Daoy (cell line): ENCODE data around the genes REXO5, SDR42E2 and CDR2.

- RAMPAGE, long total RNA = no peak
Measured at GRCh38 chr16:20693926-20694451, 3.5 kb downstream of the ACSM1 start.

DNA sequence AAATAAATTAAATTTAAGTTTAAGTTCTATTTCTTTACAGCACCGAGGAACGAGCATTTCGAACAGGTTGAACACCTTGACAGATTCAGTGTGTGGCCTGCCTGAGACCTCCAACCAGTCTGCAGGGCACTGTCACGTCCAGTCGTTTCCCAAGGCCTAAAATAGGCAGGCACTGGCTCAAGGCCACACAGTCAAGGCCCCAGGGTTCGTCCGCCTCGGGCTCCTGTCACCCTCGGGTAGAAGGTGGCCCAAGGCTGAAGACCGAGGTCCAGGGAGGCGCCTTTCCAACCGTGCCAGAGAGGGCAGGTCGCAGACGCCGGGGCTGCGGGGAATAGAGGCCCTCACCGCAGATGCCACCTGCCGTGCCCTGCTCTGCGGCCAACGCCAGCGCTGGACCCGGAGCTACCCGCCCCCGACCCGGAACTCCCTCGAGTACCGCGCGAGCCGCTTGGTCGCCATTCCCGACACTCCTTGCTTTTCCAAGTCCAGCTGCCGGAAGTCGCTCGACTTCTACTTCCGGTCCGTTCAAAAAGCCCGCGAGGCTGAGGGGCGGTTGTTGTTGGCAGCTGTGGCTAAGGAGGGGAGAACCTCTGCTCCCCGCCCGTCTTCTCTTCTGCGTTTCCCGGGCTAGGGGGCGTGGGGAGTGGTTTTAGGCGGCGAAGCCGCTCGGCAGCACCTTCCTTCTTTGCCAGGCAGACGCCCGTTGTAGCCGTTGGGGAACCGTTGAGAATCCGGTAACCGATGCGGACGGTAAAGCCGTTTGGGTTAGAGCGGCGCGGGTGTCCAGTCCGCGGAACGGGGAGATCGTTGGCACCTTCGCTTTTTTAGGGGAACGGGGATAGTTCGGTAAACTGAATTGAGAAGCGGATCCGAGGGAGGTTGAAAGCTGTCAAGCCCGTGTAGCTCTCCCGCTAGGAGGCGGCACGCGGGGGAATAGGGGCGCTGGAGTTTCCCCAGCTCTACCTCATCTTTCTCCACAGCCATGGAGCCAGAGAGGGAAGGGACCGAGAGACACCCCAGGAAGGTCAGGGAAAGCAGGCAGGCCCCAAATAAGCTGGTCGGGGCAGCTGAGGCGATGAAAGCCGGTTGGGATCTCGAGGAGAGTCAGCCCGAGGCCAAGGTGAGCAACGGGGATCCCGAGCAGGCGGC, at the start of gene REXO5:
Gene REXO5 (plus strand): TSS at position 556 of the 1,149 bp plus-strand sequence.
- RAMPAGE, long total RNA = no peak

GRCh38 chr16:20856713-20857497, 43.3 kb downstream of the DCUN1D3 start:
- RAMPAGE, long total RNA = no peak

DNA sequence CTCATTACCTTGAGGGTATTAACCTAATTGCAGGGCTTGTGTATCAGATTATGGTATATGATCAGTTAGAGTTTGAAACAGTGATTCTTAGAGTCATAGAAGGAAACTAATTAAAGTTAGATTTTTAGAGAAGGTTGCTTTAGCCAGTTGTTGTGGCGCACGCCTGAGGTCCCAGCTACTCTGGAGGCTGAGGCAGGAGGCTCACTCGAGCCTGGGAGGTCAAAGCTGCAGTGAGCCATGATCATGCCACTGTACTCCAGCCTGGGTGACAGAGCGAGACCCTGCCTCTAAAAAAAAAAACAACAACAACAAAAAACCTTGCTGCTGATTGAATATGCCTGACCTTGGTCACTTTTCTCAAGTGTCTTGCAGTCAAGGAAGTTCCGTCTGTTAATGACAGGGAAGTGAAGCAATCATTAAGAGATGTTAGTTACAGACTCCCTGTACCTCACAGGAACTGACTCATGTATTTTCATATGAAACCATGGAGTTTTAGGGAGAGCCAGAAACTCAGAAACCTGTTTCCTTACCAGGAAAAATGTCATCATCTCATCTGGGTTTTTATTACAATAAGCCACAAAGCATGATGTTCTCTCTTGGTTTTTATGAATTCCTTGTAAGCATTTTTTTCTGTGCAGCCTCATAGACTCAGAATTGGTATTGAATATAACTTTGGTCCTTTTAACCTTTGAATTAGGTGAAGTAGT, 10.1 kb downstream of the LYRM1 start:
- RAMPAGE, long total RNA = no peak

GRCh38 chr16:21363728-21364162, 85.7 kb upstream of the CRYM start:
- RAMPAGE, long total RNA = no peak

- RAMPAGE, long total RNA = no peak
Measured at GRCh38 chr16:21506725-21507502, 92.5 kb upstream of the METTL9 start.

DNA sequence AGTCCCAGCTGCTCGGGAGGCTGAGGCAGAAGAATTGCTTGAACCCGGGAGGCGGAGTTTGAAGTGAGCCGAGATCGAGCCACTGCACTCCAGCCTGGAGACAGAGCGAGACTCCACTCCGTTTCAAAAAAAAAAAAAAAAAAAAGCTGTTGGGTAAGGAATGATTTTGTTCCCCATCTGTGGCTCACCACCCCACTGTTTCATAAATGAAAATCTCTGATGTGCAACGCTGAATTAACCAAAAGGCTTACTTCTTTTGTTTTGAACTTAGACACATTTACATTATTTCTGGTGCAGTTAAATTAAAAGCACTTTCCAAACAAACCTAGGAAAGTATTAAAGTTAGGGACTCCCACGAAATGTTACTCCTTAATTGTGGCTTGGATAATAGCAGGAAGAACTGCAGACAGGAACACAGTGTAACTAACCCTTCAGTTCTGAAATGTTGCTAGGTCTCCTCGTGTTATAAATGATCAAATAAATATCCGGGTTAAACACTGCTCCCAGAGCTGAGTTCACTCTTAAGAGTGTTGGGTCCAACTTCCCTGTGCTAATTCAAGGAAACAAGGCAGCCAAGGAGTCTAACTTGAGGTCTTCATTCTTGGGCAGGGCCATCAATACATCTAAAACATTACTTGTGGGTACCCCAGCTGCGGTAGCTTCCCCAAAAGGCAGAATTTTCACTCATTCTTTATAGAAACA, 998 bp upstream of the METTL9 start:
- RAMPAGE, long total RNA = no peak

DNA sequence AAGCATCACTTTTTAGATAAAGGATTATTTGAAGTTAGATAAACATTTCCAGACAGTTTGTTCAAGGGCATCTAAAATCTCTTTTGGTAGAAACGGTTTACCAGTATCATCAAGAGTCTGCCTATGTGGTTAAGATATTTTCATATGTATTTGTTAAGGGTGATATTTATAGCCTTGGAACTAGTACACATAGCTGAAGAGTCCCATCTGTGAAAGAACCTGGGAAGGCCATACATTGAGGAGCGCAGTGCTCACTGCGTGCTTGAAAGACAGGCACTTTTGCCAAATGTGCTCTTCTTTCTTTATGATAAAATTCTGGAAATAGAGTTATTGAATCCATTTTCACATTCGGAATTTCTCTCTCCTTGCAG, 7.8 kb downstream of the IGSF6 start:
- RAMPAGE, long total RNA = no peak

DNA sequence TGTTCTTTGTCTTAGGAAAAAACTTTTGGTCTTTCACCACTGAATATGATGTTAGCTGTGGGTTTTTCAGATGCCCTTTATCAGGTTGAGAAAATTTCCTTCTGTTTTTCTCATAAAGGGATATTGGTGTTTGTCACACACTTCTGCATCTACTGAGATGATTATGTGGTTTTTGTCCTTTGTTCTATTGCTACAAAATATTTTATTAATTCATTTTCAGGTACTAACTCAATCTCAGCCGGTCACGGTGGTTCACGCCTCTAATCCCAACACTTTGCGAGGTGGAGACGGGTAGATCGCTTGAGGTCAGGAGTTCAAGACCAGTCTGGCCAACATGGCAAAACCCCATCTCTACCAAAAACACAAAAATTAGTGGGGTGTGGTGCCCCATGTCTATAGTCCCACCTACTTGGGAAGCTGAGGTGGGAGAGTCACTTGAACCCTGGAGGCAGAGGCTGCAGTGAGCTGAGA, 49.2 kb downstream of the NPIPB4 start:
- RAMPAGE, long total RNA = no peak

DNA sequence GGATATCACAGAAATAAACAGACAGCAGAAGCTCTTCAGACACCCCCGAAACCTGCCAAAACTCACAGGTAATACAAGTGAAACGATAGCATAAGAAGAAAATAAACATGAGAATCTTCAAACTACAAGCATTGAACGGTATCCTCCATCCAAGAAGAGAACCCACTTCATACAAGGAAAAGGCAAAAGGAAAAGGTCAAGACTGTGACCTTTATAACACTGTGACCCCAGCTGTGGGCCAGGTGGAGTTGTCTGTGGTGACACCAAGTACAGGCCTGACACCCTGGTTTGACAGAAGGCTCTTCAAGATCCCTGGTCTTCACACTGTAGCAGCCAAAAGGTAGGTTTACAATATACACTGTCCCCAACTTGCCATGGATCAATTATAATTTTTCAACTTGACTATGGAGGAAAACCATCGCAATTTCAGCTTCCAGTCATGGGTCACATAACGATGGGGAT, 22.0 kb downstream of the PDZD9 start:
- RAMPAGE, long total RNA = no peak

GRCh38 chr16:22008612-22009127, 759 bp downstream of the MOSMO start:
- RAMPAGE, long total RNA = no peak

- RAMPAGE, long total RNA = no peak
Measured at GRCh38 chr16:22162193-22162790, at the start of gene SDR42E2. SDR42E2 (plus strand) TSS chr16:22162506.

DNA sequence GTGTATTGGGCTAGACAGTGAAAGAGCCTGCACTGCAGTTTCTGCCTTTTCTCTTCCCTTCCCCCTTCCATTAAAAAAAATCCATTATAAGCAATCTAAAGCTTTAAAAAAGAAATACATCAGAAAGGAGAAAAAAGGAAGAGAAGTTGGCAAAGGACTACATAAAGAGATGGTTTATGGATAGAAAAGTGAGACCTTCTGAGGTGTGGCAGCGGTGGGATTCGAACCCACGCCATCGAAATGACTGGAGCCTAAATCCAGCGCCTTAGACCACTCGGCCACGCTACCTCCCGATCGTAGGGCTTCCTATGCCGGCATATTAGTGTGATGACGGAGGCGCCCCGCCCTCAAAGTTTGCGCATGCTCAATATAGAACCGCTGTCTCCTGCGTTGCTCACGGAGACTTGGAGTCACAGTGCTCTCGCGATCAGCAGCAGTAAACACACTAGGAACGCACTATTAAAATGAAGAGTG, 10.5 kb upstream of the EEF2K start:
- RAMPAGE, long total RNA = no peak

GRCh38 chr16:22195979-22196649, 10.0 kb upstream of the EEF2K start:
- RAMPAGE, long total RNA = no peak

DNA sequence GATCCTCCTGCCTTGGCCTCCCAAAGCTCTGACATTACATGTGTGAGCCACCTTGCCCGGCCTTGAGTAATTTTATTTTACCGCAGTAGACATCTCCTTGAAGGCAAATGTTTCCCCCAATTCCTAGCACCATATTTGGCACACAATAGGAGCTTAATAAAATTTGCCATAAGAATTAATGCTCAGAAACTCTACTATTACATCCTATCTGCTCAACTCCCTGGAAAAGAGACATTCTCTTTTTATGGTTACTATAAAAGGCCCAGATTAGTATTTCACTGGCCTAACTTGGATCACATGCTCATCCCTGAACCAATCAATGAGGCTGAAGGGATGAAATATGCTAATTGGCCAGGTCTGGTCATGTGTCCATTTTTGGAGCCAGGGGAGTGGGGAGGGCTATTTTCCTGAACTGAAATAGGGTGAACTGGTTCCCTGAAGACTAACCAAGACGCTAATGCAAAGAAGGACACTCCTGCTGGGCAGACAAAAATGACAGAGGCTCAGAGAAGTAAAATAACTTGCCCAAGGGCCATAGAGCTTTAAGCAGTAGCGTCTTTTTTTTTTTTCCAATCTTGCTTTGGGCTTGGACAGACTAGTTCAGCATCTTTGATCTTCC, 1.5 kb upstream of the EEF2K start:
- RAMPAGE, long total RNA = no peak

GRCh38 chr16:22234834-22235037, 28.7 kb downstream of the EEF2K start:
- RAMPAGE, long total RNA = no peak

- RAMPAGE, long total RNA = no peak
Measured at GRCh38 chr16:22353184-22353968, 21.0 kb downstream of the CDR2 start.

DNA sequence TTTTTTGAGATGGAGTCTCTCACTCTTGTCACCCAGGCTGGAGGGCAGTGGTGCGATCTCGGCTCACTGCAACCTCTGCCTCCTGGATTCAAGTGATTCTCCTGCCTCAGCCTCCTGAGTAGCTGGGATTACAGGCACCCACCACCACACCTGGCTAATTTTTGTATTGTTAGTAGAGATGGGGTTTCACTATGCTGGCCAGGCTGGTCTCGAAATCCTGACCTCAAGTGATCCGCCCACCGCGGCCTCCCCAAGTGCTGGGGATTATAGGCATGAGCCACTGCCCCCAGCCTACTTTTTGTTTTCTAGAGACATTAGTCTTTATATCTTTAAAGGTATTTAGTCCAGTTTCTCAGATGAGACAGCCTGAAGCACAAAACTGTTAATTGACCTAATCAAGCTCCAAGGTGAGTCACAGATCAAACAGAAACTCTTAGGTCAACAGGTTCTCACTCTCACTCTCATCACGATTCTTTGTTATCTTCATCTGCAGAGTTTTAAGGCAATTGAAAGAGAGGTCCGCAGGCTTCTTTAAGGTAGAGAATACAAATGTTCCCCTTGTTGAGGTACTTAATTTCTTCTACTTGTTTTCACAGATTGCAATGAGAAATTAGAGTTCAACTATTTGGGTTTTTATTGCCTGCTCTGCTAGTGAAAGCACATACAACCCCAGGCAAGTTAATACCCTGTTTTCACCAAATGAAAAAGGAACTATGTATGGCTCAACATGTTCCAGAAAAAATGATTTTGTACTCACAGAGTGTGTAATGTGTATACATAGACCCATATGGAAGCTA, 6.0 kb downstream of the CDR2 start:
- RAMPAGE, long total RNA = no peak

DNA sequence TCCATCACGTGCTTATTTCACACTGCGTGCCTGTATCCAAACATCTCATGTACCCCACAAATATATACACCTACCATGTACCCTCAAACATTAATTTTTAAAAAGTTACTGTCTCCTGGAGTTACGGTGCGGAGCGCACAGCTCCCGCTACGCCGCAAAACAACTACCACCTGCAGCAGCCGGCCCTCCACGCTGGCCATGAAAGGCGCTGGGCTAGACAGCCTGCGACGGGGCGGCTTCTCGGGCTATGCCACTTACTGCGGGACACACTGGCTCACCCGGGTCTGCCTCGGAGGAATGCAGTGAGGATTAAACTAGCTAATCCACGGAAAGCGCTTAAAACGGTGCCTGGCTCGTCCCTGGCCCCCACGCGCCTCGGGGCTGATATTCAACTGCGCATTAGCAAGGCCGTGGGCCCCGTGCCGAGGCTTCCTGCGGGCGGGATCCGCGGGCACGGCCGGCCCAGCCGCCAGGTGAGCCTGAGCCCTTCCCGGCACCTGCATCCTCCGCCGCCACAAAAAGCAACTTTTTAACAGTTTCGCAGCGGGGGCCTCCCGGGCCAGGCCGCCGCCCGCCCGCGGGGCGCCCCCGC, 690 bp downstream of the CDR2 start:
- RAMPAGE, long total RNA = no peak

DNA sequence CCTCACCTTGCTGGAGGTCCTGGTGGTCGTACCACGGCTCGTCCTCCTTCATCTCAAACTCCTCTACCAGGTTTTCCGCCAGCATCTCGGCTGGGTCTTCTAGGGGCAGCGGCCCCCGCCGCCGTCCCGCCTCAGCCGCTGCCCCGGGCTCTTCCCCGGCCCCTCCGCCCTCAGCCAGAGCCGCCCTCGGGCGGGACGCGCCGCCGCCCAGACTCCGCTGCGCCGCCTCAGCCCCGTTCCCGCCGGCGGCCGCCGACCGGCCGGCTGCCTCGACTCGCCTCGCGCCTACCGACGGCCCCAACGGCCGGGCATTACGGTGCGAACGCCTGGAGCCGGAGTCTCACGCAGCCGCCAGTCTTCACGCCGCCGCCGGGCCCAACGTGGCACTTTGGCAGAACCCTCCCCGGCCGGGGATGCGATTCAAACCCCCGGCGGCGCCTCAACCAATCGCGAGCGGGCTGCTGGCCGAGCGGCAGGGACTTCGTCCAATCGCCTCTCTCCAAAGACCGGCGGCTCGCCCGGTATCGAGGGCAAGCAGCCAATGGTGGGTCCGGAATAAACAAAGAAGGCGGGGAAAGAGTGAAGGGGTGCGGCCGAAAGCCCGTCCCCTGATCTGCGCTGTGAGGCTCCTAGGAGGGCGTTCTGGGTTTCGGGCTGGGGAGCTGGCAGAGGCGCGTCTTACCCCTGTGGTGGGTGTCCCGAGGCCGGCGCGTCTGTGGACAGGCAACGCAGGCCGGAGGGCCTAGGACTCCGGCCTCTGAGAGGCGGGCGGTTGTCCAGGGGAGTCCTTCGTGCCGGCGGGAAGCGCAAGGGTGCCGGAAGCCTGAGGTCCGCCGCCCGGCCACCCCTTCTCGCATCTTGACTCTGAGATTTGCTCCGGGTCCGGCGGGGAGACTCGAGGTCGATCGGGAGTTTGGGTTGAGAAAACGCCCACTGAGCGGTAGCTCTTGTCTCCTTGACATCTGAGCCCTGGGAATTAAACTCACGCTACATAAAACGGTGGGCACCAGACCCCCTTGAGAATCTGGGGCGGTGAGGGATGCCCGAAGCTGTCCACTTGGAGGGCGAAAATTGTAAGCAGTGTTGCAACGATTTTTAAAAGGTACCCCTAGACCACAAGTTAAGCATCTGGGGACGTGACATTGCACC, at the start of gene CDR2:
Gene CDR2 (minus strand): TSS at position 395 of the 1,149 bp plus-strand sequence.
- RAMPAGE, long total RNA = no peak